Esophagus squamous epithelium (tissue), 4 donors: ENCODE measurements around a stretch of chr3.

GRCh38 chr3:43894687-43894998 lies 203.9 kb downstream of the ABHD5 start:
- PRO-cap: no peak
- RAMPAGE, long total RNA, 4 experiments: no peak in any of the 4 experiments

GRCh38 chr3:43996215-43996614 lies 245.5 kb upstream of the TOPAZ1 start:
- PRO-cap: no peak
- RAMPAGE, long total RNA, 4 experiments: no peak in any of the 4 experiments

GRCh38 chr3:44339438-44339990 lies 948 bp downstream of the TCAIM start:
- PRO-cap: no peak
- RAMPAGE, long total RNA, 4 experiments: no peak in any of the 4 experiments

- PRO-cap: no peak
- RAMPAGE, long total RNA, 4 experiments: no peak in any of the 4 experiments
These were observed 17.1 kb downstream of the TCAIM start for GRCh38 chr3:44355687-44356075.

DNA sequence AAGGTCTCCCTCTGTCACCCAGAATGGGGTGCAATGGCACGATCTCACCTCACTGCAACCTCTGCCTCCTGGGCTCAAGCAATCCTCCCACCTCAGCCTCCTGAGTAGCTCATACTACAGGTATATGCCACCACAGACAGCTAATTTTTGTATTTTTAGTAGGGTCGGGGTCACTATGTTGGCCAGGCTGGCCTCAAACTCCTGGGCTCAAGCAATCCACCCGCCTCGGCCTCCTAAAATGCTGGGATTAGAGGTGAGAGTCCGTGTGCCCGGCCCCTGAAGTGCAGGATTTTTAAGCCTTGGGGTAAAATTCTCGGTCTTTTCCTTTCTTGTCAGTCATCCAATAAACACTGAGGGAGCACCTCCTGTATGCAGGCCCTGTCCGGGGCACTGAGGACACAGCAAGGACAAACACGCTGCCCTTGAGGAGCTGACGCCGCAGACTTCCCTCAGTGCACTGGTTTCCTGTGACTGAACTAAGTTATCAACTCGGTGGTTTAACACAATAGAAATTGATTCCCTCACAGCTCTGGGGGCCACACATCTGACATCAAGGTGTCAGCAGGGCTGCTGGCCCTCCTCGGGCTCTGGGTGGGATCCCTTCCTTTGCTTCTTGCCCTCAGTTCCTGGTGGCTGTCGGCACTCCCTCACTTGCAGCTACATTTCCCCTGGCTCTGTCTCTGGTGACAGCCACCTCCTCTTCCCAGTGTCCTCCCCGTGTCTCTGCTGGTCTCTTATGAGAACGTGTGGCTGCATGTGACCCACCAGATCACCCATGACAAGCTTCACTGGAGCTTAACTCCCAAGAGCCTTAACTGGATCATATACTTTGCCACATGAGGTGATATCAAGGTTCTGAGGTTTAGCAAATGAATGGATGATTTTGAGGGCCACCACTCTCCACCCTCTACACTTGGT lies 65.1 kb downstream of the ZNF445 start:
- PRO-cap: no peak
- RAMPAGE, long total RNA, 4 experiments: no peak in any of the 4 experiments

DNA sequence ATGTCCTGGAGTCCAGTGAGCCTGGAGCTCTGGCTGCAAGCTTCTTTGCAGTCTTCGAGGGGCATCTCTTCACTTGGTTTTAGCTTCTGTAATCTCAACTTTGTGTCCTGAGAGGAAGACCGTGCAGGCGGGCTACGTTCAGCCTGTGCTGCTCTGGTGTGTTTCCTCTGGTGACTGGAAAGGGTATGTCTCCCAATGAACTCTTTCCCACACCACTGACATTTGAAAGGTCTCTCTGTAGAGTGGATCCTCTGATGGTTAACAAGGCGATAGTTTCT lies 30.8 kb downstream of the ZNF445 start:
- PRO-cap: no peak
- RAMPAGE, long total RNA, 4 experiments: start-site peak on the minus strand in 1 of 4 experiments, centred at position 218 of the sequence, 5 reads per replicate

GRCh38 chr3:44838084-44838606 lies 23.6 kb upstream of the TMEM42 start:
- PRO-cap: no peak
- RAMPAGE, long total RNA, 4 experiments: start-site peak on the plus strand in 1 of 4 experiments, at chr3:44838281-44838403 at its widest, 14 reads per replicate

DNA sequence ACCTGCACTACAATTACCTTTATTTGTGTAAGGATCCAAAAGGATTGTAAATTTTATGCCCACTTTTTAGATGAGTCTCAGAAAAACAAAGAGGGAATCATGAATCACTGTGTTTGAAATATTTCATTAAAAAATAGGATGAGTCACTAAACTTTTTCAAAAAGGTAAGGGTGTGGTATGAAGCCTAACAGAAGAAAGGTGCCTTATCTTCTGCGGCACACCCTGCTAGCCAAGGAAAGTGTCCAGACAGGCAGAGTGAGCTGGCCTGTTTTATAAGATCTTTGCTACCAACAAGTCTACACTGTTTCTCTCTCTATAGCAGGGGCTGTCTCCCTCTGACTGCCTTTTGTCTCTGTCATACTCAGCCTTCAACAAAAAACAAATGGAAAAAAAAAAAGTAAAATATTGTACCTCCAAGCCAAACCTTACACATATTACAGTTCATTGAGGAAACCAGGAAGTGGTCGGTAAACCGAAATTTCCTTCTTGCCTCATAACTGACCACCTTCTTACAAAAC lies 9.2 kb downstream of the ZDHHC3 start:
- PRO-cap: bidirectional peak, plus-strand start at position 232 of the sequence, minus-strand start at position 244 of the sequence
- RAMPAGE, long total RNA, 4 experiments: no peak in any of the 4 experiments

GRCh38 chr3:45045341-45045791 lies 19.3 kb downstream of the CLEC3B start:
- PRO-cap: no peak
- RAMPAGE, long total RNA, 4 experiments: no peak in any of the 4 experiments

GRCh38 chr3:45076169-45076792 lies 50.2 kb downstream of the CLEC3B start:
- PRO-cap: no peak
- RAMPAGE, long total RNA, 4 experiments: no peak in any of the 4 experiments

DNA sequence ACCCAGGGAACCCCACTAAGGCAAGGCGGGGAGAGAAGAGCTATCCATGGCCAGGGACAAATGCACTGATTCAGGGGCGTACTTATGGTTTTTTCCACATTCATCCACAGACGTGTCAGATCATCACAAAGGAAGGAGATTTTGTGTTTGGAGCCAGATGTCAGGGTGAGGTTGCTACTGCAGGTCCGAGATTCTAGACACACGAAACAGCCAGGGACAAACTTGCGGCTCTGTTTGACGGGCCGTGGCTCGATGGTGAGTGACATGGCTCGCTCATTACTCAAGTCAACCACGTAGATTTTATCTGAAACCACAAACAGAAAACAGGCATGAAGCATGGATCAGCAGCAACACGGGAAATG lies 50.9 kb downstream of the CDCP1 start:
- PRO-cap: no peak
- RAMPAGE, long total RNA, 4 experiments: no peak in any of the 4 experiments

GRCh38 chr3:45112828-45113453 lies 33.2 kb downstream of the CDCP1 start:
- PRO-cap: no peak
- RAMPAGE, long total RNA, 4 experiments: no peak in any of the 4 experiments

GRCh38 chr3:45218943-45219452 lies 7.1 kb downstream of the TMEM158 start:
- PRO-cap: no peak
- RAMPAGE, long total RNA, 4 experiments: no peak in any of the 4 experiments

- PRO-cap: no peak
- RAMPAGE, long total RNA, 4 experiments: no peak in any of the 4 experiments
These were observed 85.4 kb upstream of the LIMD1 start for GRCh38 chr3:45508926-45509831.

GRCh38 chr3:45559812-45560242 lies 34.7 kb upstream of the LIMD1 start:
- PRO-cap: unidirectional peak, plus-strand start at chr3:45560017
- RAMPAGE, long total RNA, 4 experiments: no peak in any of the 4 experiments

GRCh38 chr3:45566120-45566612 lies 28.4 kb upstream of the LIMD1 start:
- PRO-cap: no peak
- RAMPAGE, long total RNA, 4 experiments: no peak in any of the 4 experiments

DNA sequence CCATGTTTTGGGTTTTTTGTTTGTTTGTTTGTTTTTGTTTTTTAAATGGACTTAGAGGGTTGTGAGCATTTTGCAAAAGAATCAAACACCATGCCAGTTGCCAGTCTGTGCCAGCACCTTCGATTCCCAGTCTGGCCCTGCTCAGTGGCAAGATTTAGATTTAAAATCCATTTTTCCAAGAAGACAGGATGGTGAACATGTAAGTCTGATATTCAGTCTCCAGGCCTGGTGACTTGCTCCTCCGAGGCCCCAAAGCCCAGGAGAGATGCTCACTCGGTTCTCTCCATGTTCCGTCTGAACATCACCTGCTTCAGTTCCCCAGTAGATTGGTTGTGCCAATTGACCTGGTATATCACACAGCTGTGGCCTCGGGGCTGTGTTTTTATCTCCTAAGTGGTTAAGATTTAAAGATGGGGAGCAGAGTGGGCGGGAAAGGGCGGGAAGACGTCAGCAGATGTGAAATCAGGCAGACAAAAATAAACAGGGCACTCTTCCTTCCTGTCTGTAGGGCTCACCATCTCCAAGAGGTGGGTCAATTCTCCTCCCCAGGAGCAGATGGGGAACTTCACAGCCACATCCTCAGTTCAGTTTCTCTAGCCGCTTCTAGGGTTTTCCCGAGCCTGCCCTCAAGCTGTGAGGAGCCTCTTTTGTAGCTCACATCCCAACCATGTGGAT lies 27.0 kb upstream of the LIMD1 start:
- PRO-cap: unidirectional peak, minus-strand start at position 296 of the sequence
- RAMPAGE, long total RNA, 4 experiments: no peak in any of the 4 experiments

GRCh38 chr3:45617863-45618706 lies 23.5 kb downstream of the LIMD1 start:
- PRO-cap: no peak
- RAMPAGE, long total RNA, 4 experiments: no peak in any of the 4 experiments

DNA sequence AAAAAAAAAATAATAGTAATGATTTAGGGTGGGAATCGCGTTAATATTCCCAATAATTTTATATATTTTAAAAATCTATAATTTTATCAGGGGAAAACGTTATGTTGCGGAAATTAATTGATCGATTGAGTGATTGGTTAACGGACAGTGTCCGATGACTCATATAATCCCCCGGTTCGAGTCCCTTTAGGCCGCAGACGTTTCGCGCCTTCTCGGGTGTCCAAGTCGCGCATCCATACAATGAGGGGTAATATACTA lies 1.2 kb upstream of the SACM1L start:
- PRO-cap: no peak
- RAMPAGE, long total RNA, 4 experiments: no peak in any of the 4 experiments

- PRO-cap: no peak
- RAMPAGE, long total RNA, 4 experiments: no peak in any of the 4 experiments
These were observed 7.7 kb downstream of the CCR9 start for GRCh38 chr3:45894037-45894519.